A172 (cell line): ENCODE measurements around a stretch of chr5.

DNA sequence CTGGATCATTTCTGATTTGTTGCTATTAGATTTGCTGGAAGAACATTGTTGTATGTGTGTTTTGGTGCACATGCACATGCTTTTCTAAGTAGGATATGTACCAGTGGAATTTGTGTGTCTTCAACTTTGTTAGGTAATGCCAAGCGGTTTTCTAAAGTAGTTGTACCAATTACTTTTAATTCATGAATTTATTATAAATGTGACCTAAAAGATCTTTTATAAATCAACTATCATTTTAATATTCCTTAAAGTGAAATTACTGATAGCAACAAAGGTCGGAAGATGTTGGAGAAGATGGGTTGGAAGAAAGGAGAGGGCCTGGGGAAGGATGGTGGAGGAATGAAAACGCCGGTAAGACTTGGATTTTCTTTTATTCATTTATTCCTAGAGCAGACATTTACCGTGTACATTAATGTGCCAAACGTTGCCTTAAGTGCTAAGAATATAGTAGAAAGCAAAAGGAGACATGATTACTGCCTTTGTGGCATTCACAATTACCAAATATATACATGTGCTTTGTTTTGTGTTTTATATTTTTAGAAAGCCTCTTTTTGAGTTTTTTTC is 25.6 kb downstream of the ZBED3 start:
- RAMPAGE, long total RNA = no peak

- RAMPAGE, long total RNA = no peak
These were observed 9.9 kb downstream of the ZBED3 start for GRCh38 chr5:77076801-77078009.

DNA sequence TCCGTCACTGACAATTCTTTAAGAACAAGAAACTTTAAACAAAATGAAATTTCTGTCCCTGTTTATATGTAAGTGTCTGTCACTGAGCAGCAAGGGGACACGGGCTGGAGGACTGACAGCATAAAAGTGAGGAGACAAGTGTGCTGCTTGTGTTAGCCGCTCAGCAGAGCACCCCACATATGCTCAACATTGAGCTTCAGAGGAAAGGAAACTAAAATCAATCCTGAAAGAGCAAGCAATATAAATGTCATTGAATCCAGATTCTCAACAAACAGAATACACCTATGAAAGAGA is 115.2 kb downstream of the WDR41 start:
- RAMPAGE, long total RNA = no peak

GRCh38 chr5:77418490-77419143 is 73.5 kb downstream of the WDR41 start:
- RAMPAGE, long total RNA = no peak

GRCh38 chr5:77630483-77631375 is 7.8 kb downstream of the OTP start:
- RAMPAGE, long total RNA = no peak

- RAMPAGE, long total RNA = no peak
These were observed 5.1 kb downstream of the TBCA start for GRCh38 chr5:77770994-77771494.

- RAMPAGE, long total RNA = no peak
These were observed 727 bp downstream of the TBCA start for GRCh38 chr5:77775045-77776178.

DNA sequence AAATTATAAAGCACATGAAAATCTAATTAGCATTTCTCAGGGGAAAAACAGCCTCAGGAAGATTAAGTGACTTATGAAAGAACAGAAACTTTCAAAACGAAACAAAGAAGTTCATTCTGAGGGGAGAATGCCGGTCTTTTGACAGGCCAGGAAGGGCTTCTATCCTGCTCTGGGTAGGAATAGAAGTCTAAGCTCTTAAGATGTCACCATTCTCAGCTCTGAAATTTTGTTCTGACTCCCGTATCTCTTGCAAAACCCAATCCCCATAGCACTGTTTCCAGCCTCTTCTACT is 161.4 kb upstream of the TBCA start:
- RAMPAGE, long total RNA = no peak

GRCh38 chr5:78483511-78484334 is 123.3 kb downstream of the SCAMP1 start:
- RAMPAGE, long total RNA = no peak

- RAMPAGE, long total RNA = no peak
These were observed 74.6 kb downstream of the LHFPL2 start for GRCh38 chr5:78573874-78574503.

- RAMPAGE, long total RNA = no peak
These were observed 1.3 kb downstream of the ARSB start for GRCh38 chr5:78983625-78984415.

- RAMPAGE, long total RNA = no peak
These were observed 17.6 kb upstream of the BHMT start for GRCh38 chr5:79093870-79094634.

DNA sequence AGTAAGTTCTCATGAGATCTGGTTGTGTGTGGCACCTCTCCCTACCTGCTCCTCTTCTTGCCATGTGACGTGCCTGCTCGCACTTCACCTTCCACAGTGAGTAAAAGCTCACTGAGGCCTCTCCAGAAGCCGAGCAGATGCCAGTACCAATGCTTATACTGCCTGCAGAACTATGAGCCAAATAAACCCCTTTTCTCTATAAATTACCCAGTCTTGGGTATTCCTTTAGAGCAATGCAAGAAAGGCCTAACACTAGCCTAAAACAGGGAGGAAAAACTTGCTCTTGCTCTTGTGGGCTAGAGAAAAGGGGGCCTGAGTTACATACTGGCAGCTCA is 97.9 kb downstream of the THBS4 start:
- RAMPAGE, long total RNA = no peak

GRCh38 chr5:80631408-80632009 is 22.9 kb upstream of the MSH3 start:
- RAMPAGE, long total RNA = no peak

GRCh38 chr5:80754696-80755454 is 100.1 kb upstream of the DHFR start:
- RAMPAGE, long total RNA = no peak

DNA sequence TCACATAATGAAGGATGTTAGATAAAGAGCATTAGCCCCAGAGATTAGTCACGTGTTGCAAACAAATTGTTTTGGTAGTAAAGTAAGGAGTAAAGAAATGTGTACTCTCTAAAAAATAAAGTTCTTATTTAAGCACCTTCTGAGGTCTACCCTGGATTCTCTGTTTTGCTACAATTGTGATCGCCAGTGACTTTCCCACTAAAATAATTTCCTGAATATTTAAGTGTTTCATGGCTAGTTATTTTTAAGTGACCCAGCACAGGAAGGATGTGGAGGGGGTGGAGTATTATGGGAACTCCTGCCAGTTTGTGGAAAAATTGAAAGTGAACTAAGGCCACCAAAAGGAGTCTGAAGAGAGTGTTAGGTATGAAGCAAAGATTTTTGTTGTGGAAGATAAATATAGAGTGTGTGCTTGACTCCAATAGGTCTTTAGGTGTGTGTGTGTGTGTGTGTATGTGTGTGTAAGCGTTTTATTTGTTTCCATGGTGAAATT is 25.4 kb downstream of the RASGRF2 start:
- RAMPAGE, long total RNA = no peak

- RAMPAGE, long total RNA = no peak
These were observed 20.9 kb upstream of the CKMT2 start for GRCh38 chr5:81212274-81212615.

- RAMPAGE, long total RNA = no peak
These were observed 29.0 kb upstream of the SSBP2 start for GRCh38 chr5:81779910-81780278.

DNA sequence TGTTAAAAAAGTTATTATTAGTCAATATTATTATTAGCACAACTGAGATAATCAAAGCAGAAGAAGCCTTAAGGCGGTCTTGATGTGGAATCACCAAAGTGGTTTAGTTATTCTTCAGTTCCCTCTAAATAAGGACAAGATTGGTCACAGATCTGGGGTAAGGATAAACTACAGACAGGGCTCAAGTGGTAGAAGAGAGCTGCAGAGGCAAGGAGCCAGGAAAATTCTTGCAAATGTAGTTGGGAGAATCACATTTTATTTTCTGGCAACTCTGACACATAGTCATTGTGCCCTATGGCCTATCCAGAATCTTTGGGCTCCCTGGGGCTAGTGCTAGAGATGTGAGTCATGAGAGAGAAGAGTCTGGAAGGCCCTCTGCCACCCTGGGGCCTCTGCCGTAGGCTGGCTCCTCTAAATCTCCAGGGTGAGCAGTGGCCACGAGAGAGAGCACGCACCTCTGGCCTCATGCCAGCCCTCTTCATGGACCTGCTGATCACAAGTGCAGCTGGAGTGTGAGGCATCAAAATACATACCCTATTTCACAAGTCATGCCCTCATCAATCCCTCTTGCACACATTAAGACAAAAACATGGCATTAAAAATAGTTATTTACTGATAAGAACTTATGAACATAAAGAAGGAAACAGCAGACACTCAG is 74.3 kb upstream of the SSBP2 start:
- RAMPAGE, long total RNA = no peak

- RAMPAGE, long total RNA = no peak
These were observed 745 bp upstream of the ATG10 start for GRCh38 chr5:81970960-81971596.